Liver (tissue), 9 donors: ENCODE data around the genes NFIL3, SPTLC1, IARS1, CENPP and OGN.

GRCh38 chr9:91420625-91421230, 2.9 kb downstream of the NFIL3 start:
- PRO-cap, 5 experiments, result peak in 5 of 5 experiments; most common plus-strand start chr9:91420965 (in 5); most common minus-strand start chr9:91420895 (in 2)
- RAMPAGE, long total RNA, 2 experiments, result no peak in any of the 2 experiments
- RRBS, result 5% methylated on average over 5 of the region's 25 CpGs

- PRO-cap, 5 experiments, result peak in 5 of 5 experiments; most common plus-strand start chr9:91423061 (in 4); most common minus-strand start chr9:91422920 (in 2)
- RAMPAGE, long total RNA, 2 experiments, result no peak in any of the 2 experiments
- RRBS, result 1% methylated on average over 22 of the region's 119 CpGs
Measured at GRCh38 chr9:91422885-91423943, at the start of gene NFIL3. Gene NFIL3 (minus strand): TSS chr9:91423832.

GRCh38 chr9:91427681-91428307, 4.2 kb upstream of the NFIL3 start:
- PRO-cap, 5 experiments, result no peak in any of the 5 experiments
- RAMPAGE, long total RNA, 2 experiments, result no peak in any of the 2 experiments
- RRBS, result no CpG with 5 or more reads among the region's 3 CpGs

DNA sequence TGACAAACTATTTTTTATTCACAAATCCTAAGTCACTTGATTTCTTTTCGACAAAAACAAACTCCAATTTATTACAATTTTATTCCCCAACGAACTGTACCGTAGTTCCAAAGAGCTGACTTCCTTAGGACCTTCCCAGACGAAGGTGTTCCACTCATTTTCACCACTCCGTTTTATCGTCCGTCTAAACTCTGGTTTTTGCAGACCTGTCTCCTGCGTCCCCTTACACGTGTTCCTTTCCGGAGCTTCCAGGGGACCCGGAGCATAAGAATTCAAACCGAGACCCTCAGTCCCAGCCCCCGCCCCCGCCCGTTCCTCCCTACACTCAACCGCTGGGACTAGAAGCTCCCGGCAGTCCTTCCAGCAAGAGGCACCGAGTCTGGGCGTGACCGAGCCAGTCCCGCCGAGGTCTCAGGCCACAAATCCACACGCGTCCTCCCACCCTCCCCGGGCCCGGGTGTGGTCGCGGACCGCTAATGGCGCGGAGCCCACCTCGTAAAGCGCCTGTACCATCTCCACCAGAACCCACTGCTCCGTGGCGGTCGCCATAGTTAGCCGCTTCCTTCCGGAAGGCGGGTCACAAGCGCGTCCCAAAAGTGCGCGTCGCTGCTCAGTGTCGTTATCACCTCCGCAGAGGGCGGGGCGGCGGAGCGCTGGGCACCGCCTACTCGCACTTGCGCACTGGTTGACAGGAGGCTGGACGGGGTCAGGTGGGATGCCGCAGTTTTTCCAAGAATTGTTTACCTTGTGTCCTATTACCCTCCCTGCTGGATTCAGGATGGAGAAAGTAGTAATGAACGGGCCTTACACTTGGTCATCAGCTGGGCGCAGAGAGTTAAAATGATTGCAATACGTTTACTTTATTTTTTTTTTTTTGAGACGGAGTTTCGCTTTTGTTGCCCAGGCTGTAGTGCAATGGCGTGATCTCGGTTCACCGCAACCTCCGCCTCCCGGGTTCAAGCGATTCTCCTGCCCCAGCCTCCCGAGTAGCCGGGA, at the start of gene SPTLC1:
SPTLC1 (minus strand) TSS at position 592 of the 996 bp plus-strand sequence.
- PRO-cap, 5 experiments, result peak in 5 of 5 experiments; most common plus-strand start position 691 of the sequence (in 5); most common minus-strand start position 592 of the sequence (in 3)
- RAMPAGE, long total RNA, 2 experiments, result start-site peak on the minus strand in 2 of 2 experiments, centred at positions 561 to 563 of the sequence, 677 to 1,075 reads per replicate
- RRBS, result under 1% methylated on average over 14 of the region's 68 CpGs

DNA sequence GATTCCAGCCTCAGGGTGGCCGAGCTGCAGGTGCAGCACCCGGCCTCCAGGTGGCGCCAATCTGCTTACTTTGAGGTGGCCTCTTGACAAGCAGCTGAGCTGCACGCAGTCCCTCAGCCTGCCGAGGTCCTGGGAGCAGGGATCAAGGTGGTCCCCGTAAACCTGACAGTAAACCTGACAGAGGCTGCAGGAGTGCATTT, 25.1 kb upstream of the SPTLC1 start:
- PRO-cap, 5 experiments, result no peak in any of the 5 experiments
- RAMPAGE, long total RNA, 2 experiments, result no peak in any of the 2 experiments
- RRBS, result no CpG with 5 or more reads among the region's 6 CpGs

- PRO-cap, 5 experiments, result peak in 5 of 5 experiments; most common plus-strand start chr9:92293885 (in 5); most common minus-strand start chr9:92293689 (in 3)
- RAMPAGE, long total RNA, 2 experiments, result start-site peak on the minus strand in 2 of 2 experiments, at chr9:92293650-92293704 at its widest, 733 to 951 reads per replicate
- RRBS, result 1% methylated on average over 20 of the region's 62 CpGs
Measured at GRCh38 chr9:92293347-92294247, at the start of gene IARS1. Gene IARS1 (minus strand): TSS chr9:92293697.

DNA sequence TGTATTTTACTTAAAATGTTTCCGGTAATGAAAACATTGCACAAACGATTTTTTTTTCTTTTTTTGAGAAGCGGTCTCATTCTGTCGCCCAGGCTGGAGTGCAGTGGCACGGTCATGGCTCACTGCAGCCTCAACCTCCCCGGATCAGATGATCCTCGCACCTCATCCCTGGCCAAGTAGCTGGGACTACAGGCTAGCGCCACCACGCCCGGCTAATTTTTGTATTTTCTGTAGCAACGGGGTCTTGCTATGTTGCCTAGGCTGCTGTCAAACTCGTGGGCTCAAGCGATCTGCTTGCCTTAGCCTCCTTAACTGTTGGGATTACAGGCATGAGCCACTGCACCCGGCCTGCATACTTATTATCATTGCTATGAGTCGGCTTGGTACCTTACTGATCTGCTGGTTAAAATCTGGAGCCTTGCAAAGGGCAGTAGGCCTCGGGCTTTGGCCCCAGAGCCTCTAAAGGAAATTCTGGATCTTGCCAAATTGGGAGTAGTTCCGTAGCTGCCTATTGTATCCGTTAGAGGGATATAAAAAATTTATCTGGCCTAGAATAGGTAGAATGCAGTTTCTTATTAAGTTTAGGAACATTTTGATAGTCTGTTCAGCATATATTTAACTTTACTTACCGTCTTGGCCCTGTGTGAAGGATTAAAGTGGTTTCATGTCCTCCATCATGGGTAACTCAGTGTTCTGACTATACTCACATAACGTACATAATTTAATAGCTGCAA, 918 bp upstream of the IARS1 start:
- PRO-cap, 5 experiments, result no peak in any of the 5 experiments
- RAMPAGE, long total RNA, 2 experiments, result no peak in any of the 2 experiments
- RRBS, result 8% methylated on average over 4 of the region's 20 CpGs

DNA sequence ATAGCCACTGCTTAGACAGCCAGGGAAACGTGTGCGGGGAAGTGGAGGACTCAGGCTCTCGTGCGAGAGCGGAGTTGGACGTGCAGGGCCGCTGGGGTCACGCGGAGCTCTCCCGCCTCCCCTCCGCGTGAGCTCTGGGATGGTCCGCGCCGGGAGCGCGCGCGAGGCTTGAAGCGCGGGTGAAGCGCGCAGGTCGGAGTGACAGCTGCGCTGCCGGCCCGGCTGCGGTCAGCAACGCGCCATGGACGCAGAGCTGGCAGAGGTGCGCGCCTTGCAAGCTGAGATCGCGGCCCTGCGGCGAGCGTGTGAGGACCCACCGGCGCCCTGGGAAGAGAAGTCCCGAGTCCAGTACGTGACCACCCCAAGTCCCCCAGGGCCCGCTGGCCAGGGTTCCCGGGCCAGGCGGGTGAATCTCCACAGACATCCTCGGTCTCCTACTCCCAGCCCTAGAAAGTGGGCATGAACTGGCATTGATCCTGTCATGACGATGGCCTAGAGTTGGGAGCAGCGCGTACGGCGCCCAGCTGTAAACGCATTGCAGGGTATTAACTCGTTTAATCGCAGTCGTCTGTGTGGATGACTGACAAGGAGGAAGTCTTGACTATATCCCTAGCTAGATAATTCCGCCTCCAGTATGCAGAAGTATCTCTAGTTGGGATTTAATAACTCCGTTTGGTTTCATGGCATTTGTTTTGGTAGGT, at the start of gene CENPP:
CENPP (plus strand) TSS at position 196 of the 701 bp plus-strand sequence.
- PRO-cap, 5 experiments, result peak in 1 of 5 experiments; most common plus-strand start position 187 of the sequence (in 1)
- RAMPAGE, long total RNA, 2 experiments, result no peak in any of the 2 experiments
- RRBS, result under 1% methylated on average over 28 of the region's 57 CpGs

GRCh38 chr9:92404447-92404903, at the start of gene OGN:
Gene OGN (minus strand): TSS chr9:92404578.
- PRO-cap, 5 experiments, result no peak in any of the 5 experiments
- RAMPAGE, long total RNA, 2 experiments, result start-site peak on the minus strand in 1 of 2 experiments, at chr9:92404609-92404704 at its widest, 16 reads per replicate
- RRBS, result no CpG with 5 or more reads among the region's 2 CpGs

DNA sequence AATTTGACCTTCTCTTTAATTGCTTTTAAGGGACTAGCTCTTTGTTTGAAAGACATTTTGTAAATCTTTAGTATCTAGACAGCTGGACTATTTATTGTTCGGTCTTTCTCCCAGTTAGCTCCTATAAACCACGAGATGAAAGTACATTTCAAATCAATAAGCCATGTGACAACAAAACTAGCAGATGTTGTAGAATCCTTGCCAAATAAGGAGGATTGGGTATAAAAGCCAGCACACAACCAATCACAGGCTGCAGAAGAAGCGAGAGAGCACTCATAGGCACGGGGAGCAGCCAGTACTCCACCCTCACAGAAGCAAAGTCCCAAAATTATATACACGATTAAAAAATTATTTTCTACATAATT, 8.1 kb upstream of the OMD start:
- PRO-cap, 5 experiments, result no peak in any of the 5 experiments
- RAMPAGE, long total RNA, 2 experiments, result no peak in any of the 2 experiments
- RRBS, result no CpG with 5 or more reads among the region's 5 CpGs

DNA sequence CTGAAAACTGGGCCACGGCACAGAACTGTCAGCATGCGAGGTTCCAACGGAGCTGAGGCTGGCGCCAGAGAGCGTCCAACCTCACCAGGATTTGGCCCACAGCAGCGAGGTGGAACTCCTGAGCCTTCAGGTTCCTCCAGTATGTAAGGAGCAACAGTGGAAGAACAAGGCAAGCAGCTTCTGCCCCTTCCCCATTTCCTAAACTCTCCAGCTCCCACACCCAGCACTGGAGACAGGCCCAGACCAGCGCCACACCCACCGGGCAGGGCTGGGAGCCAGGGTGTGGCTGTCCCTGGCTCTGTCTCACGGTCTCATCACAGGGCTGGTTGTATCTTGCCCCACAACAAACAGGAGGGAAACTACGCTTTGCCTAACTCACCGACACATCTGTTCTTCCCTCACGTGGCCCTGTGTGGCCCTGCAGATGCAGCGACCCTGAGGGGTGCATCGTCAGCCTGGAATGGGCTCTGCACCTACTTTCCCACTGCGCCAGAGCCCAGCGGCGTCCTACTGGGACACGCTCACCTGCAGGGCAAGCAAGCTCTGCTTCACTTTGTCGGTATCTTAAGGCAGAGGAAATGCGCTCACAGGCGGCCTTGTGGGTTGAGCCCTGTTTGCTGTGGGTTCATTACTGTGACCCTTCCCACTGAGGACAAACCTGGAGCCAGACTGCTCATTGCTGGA, 15.0 kb downstream of the IPPK start:
- PRO-cap, 5 experiments, result no peak in any of the 5 experiments
- RAMPAGE, long total RNA, 2 experiments, result no peak in any of the 2 experiments
- RRBS, result no CpG with 5 or more reads among the region's 21 CpGs

GRCh38 chr9:92763660-92764407, 799 bp downstream of the BICD2 start:
- PRO-cap, 5 experiments, result no peak in any of the 5 experiments
- RAMPAGE, long total RNA, 2 experiments, result no peak in any of the 2 experiments
- RRBS, result 2% methylated on average over 25 of the region's 47 CpGs

DNA sequence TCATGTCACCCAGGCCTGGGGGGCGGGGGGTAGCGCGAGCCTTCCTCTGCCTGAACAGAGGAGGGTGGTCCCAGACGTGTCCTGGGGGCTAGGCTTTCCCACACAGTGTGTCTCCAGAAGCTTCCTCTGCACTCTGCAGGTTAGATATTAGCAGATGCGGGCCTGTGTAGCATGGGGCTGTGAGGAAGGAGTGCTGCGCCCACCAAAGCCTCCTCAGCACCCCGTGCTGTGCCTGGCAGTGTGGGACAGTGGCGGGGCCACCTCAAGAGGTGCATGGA, 17.4 kb downstream of the FGD3 start:
- PRO-cap, 5 experiments, result no peak in any of the 5 experiments
- RAMPAGE, long total RNA, 2 experiments, result no peak in any of the 2 experiments
- RRBS, result no CpG with 5 or more reads among the region's 8 CpGs

DNA sequence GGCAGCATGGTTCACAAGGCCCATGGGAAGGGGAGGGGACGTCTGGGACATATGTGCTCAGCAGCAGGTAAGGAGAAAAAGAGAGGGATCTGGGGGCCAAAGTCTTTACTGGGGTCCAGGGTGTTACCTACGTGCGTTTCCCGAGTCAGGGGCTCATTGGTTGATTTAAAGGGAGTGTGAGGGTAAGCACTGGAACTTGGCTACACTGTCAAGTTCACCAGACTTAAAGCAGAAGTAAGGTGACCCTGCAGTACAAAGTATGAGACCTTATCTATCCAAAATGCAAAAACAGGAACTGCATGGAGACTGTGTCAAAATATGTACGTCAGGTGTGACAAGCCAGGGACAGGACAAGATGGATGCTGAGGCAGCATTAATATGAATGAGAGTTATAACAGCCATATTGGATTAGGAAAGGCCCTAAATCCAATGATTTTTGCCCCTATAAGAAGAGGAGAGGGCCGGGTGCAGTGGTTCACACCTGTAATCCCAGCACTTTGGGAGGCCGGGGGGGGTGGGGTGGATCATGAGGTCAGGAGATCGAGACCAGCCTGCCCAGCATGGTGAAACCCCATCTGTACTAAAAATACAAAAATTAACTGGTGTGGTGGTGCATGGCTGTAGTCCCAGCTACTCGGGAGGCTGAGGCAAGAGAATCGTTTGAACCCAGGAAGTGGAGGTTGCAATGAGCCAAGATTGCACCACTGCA, 15.3 kb upstream of the SUSD3 start:
- PRO-cap, 5 experiments, result no peak in any of the 5 experiments
- RAMPAGE, long total RNA, 2 experiments, result no peak in any of the 2 experiments
- RRBS, result no CpG with 5 or more reads among the region's 10 CpGs

GRCh38 chr9:93060699-93061491, 2.4 kb downstream of the SUSD3 start:
- PRO-cap, 5 experiments, result peak in 1 of 5 experiments; most common plus-strand start chr9:93061194 (in 1); most common minus-strand start chr9:93060960 (in 1)
- RAMPAGE, long total RNA, 2 experiments, result no peak in any of the 2 experiments
- RRBS, result no CpG with 5 or more reads among the region's 14 CpGs

DNA sequence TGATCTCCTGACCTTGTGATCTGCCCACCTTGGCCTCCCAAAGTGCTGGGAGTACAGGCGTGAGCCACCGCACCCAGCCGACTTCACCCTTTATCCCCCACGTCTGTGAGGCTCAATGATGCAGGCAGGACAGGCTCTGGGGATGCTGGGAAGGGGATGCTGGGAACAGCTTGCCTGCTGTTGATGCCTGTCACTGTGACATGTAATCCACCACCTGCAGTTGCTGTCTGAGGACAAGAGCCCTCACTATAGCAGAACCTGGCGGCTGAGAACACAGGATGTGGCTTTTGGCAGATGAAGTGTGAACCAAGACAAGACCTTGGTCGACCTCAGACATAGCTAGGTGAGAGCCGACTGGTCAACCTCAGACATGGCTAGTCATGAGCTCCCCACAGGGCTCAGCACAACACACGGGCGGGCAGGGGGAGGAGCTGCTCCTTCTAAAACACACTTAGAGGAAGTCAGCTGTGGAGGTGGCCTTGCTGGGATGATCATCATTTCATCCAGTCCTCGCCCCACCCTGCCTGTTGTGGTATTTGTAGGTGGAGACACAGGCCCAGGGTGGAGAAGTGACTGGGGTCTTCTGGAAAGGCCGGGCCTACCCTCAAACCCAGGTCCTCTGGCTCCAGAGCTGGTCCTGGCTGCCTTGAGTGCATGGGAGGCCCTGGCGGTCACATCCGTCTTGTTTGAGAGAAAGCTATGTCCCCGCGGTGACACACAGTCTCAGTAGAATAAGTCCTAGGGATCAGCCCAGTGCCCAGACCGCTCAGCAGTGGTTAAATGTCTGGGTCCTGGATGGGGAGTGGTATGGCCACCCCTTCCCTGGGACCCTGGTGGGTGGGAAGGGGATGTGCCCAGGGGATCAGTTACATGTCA, 6.0 kb downstream of the SUSD3 start:
- PRO-cap, 5 experiments, result no peak in any of the 5 experiments
- RAMPAGE, long total RNA, 2 experiments, result no peak in any of the 2 experiments
- RRBS, result no CpG with 5 or more reads among the region's 16 CpGs

GRCh38 chr9:93111706-93112116, 15.7 kb downstream of the CARD19 start:
- PRO-cap, 5 experiments, result peak in 1 of 5 experiments; most common plus-strand start chr9:93111915 (in 1); most common minus-strand start chr9:93111850 (in 1)
- RAMPAGE, long total RNA, 2 experiments, result no peak in any of the 2 experiments
- RRBS, result no CpG with 5 or more reads among the region's 10 CpGs

GRCh38 chr9:93269811-93270640, 86.1 kb downstream of the WNK2 start:
- PRO-cap, 5 experiments, result no peak in any of the 5 experiments
- RAMPAGE, long total RNA, 2 experiments, result no peak in any of the 2 experiments
- RRBS, result no CpG with 5 or more reads among the region's 4 CpGs

GRCh38 chr9:93277822-93278370, 94.0 kb downstream of the WNK2 start:
- PRO-cap, 5 experiments, result no peak in any of the 5 experiments
- RAMPAGE, long total RNA, 2 experiments, result no peak in any of the 2 experiments
- RRBS, result no CpG with 5 or more reads among the region's 5 CpGs

- PRO-cap, 5 experiments, result no peak in any of the 5 experiments
- RAMPAGE, long total RNA, 2 experiments, result no peak in any of the 2 experiments
- RRBS, result 49% methylated on average over 6 of the region's 17 CpGs
Measured at GRCh38 chr9:93299410-93299884, 115.5 kb downstream of the WNK2 start.